Calu3 (cell line): Measurements from ENCODE around the genes CLK4 and RUFY1.

- PRO-cap, result no peak
Observed at GRCh38 chr5:178239716-178240069, 7.1 kb upstream of the PHYKPL start.

DNA sequence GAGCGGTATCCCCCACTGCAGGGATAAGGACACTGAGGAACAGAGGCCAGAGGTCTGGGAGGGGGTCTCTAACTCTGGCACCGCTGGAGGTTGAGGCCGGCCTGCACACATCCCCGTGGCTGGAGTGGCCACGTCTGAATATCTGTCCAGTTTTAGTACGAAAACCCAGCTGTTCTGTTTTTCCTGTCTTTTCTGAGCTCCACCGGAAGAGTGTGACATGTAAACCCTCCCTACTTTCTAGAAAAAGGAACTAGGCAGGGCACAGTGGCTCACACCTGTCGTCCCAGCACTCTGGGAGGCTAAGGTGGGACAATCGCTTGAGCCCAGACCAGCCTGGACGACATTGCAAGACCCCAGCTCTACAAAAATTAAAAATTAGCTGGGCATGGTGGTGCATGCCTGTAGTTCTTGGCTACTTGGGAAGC lies 8.1 kb upstream of the PHYKPL start:
- PRO-cap, result no peak

GRCh38 chr5:178467582-178468393 lies 122.4 kb downstream of the COL23A1 start:
- PRO-cap, result no peak

DNA sequence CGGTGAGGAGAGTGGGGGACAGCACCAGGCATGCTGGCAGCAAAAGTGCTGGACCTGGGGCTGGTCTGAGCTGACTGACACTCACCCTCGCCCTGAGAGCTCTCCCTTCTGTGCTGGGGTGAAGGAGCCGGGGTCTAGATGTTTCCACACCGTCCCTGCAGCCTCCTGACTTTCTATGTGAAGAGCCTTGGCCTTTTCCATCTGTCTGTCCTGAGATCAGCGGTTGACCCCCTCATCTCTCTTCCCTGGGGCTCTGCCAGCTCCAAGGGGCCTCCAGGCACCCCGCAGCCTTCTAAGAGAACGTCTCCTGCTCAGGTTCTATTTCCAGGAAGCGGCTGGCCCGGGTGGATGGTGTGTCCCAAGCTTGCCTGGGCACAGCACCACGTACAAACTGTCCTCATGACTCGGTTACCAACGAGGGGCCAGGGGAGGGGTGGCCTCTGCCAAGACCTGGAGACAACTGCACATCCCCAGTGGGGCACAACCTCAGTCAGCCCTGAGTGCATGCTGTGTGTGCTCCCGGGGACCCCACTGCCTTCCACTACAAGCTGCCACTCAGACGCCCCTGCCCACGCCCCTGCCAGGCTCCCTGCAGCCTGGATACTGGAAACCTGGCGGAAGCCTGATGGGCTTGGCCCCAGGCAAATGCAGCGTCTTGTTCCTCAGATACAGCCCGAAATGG lies 62.9 kb downstream of the COL23A1 start:
- PRO-cap, result no peak

- PRO-cap, result bidirectional peak, plus-strand start at chr5:178627280, minus-strand start at chr5:178627076
Observed at GRCh38 chr5:178626937-178627678, at the start of gene CLK4. Gene CLK4, minus strand, starts transcription at chr5:178627050.

DNA sequence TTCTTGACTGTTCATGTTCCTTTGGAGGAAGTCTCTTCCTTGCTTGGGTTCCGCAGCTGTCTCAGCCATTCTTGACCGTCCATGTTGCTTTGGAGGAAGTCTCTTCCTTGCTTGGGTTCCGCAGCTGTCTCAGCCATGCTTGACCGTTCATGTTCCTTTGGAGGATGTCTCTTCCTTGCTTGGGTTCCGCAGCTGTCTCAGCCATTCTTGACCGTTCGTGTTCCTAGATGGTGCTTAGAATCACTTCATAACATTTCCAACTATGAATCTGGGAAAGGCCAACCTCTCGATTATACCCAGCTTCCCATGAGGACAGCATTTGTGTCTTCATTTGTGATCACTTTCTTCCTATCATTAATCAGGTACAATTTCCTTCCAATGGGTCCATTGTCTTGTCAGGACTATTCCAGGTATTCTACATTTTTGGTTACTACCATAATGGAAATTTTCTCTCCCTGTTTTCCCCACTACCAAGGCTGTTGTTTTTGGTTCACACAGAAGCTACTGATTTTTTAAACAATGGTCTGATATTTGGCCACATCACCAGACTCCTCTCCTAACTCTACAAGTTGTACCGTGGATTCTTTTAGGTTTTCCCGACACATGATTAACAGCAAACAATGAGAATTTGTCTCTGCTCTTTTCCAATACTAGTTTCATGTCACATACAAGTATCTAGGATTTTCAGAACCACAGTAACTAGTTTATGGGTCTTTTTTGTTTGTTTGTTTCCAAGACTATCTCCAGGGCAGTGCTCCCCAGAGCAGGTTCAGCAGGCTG lies 115.1 kb downstream of the ZNF354C start:
- PRO-cap, result no peak

DNA sequence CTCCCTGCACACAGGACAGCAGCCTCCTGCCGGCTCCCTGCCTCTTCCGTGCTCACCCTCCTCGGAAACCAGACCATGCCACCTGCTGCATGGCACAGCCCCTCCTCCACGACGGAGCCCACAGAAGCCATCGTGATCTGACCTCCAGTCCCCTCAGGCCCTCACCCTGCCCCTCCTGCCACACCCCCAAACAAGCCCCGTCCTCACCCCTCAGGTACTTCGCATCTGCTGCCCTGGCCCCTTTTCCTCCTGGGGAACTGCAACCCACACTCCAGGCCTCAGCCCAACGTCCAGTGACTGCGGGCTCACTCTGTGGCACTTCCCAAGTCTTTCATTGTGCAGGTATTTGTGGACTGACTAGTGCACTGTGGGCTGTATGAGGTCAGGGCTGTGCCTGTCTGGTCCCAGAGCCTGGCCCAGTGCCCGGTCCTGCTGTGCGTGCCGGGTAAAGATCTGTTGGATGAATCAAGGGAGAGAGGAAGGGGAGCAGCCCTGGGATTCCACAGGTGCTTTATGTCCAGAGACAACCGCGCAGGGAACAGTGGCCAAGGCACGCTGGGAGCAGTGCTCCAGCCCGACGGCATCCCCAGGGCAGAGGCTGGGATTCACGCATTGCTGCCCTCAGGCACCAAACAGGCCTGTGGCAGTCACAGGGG lies 86.1 kb downstream of the ADAMTS2 start:
- PRO-cap, result no peak

DNA sequence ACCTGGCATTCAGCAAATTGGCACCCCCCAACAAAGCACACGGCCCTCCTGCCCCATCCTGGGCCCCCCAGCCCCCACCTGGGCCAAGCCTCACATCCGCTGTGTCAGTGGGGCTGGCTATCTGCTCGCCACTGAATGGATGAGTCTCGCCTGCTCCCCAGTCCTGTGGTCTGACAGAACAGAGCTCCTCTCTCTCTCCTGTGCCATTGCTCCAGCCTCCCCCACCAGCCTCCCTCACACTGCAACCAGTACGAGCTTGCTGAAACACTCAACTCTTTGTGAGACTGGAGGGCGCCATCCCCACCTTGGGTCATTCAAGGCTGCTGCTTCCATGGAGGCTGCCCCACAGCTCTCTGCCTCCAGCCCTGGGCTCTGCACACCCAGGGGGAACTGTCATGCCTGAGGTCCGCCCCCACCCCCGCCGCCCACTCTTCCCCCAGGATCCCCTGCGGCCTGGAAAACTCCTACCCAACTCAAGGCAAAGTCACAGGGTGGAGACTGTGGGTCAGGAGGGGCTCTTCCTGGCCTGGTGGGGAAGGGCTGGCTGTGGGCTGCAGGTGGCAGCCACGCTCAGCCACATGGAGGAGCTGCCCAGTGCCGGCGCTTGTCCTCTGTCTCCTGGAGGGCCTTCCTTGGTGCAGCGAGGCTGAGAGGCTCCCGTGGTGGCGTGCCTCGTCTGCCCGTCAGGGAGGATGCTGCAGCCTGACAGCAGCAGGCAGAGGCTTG lies 78.4 kb downstream of the ADAMTS2 start:
- PRO-cap, result no peak

GRCh38 chr5:179276421-179276794 lies 68.9 kb downstream of the ADAMTS2 start:
- PRO-cap, result no peak

GRCh38 chr5:179344604-179345145 lies 586 bp downstream of the ADAMTS2 start:
- PRO-cap, result no peak

- PRO-cap, result bidirectional peak, plus-strand start at chr5:179550189, minus-strand start at chr5:179550016; bidirectional peak, plus-strand start at chr5:179550453, minus-strand start at chr5:179550456; bidirectional peak, plus-strand start at chr5:179550561, minus-strand start at chr5:179550522
Observed at GRCh38 chr5:179550071-179550706, at the start of gene RUFY1. Gene RUFY1, plus strand, starts transcription at chr5:179550554.

- PRO-cap, result no peak
Observed at GRCh38 chr5:179610187-179611294, 12.9 kb downstream of the HNRNPH1 start.

DNA sequence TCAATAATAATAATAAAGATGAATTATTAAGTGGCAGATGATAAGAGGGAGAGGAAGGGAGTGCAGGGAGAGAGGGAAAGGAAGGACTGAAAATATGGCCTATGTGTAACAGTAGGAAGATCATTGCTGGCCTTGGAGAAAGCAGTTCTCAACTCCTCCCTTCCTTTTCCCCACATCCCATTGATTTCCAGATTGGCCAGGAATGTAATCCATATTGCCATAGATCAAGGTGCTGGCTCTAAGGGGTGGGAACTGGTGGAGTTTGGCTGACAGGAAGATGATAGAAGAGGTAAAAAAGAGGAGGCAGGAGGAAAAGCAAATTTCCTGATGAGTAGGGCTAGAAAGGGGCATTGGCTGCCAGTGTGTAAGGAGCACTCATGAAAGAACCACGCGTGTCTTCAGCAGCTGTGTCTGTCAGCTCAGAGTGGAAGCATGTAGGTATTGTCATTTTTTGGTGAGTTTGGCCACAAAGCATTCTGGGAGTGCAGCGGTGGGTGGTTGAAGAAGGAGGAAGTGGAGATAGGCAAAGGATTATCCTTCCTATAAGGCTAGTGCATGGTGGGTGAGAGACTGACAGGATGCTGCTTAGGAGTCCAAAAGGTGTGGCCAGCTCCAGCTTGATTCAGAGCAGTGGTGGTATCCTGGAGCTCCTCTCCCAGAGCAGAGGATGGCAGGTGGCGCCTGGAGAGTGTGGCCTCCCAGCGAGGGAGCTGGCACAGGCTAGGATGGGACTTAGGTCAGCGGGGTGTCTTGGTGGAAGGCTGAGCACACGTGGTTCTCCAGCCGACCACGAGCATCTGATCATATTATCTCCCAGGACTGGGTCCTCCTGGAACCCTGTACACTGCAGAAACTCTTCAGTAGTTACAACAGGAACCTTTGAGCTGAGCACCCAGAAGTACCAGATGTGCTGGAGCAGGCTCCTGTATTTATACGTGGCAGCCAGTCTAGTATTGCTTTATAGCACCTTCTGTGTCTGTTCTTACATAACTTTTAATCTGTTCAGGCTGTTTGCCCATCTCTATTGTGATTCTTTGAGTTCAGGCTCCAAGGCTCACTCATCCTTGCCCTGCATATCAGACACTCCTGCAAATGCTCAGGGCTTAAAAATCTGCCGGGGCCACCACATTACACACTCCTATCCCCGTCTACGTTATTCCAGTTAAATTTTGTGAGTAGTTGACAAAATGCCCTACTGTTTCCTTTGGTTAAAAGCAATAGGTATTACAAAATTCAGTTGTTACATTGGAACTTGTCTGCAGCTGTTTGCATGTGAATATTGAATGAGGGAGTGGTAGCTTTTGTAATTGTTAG lies 29.5 kb downstream of the MAML1 start:
- PRO-cap, result no peak

DNA sequence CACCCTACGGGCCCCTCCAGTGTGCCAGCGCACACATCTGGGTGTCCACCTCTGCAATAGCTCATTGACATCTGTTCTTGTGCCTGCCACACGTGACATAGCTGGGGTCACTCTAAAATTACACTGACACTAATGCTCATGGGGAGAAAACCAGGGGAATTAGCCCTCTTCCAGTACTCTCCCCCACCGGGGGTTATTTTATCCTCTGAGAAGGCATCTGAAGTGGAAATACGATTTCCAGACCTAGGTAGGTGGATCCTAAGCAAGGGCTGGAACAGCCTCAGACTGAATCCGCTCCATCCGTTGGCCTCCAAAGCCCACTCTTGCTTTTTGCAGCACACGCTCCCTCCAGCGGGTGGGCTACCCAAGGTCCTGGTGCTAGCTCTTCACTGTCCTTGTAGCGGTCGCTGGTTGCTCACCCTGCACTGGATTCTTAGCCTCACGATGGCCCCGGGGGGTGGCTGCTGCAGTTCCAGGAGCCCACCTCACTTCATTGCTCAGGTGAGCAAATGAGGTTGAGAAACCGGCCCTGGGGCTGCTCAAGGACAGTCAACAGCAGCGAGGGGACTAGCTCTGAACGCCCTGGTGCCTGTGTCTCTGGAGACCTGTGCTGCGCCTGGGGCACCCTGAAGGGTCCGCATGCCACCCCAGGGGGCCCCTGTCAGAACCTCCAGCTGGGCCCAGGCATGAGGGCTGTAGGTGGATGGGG lies 4.5 kb downstream of the MGAT4B start:
- PRO-cap, result no peak

GRCh38 chr5:179870056-179870731 lies 11.6 kb upstream of the MRNIP start:
- PRO-cap, result no peak

DNA sequence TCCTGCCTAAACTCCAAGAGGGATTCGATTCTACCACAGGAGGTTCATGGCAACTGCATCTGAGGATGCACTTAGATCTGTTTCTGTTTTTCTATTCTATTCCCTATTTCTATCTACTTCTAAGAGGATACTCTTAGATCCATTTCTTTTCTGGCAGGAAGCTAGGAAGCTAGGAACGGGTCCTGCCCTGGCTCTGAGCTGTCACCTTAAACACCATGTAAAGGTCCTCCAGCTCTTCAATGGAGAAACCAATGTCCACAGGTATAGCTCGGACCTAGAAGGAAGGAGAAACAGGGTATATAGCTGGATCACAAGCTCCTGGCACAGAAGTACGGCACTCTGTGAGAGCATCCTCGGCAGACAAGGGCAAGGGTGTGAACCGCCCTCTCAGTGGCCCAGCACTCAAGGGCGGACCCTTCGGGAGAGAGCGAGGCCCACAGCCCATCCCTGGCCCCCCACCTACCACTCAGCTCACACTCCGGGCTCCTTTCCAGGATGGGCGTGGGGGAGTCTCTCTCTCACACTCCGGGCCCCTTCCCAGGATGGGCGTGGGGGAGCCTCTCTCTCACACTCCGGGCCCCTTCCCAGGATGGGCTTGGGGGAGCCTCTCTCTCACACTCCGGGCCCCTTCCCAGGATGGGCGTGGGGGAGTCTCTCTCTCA lies 12.8 kb upstream of the MRNIP start:
- PRO-cap, result no peak

DNA sequence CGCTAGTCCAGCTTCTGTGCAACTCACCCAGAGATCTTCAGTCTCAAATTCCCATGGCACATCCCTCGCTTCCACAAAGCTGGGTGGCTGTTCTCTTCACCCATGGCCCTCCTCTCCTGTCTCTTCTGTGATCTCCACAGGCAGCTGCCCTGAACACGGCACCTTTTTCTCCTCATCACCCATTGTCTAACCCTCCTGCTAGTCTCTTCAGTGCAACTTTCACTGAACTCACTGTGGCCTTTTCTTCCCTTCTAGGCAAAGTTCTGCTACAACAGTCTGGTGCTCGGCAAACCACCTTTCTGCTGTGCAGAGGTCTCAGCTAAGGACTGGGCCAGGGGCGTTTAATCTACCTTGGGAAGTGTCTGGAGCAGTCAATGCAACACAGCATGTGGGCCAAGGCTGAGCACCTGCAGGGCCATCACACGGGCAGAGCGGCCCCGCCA lies 65.5 kb upstream of the TBC1D9B start:
- PRO-cap, result no peak

GRCh38 chr5:179991226-179991881 lies 80.2 kb downstream of the RNF130 start:
- PRO-cap, result no peak

DNA sequence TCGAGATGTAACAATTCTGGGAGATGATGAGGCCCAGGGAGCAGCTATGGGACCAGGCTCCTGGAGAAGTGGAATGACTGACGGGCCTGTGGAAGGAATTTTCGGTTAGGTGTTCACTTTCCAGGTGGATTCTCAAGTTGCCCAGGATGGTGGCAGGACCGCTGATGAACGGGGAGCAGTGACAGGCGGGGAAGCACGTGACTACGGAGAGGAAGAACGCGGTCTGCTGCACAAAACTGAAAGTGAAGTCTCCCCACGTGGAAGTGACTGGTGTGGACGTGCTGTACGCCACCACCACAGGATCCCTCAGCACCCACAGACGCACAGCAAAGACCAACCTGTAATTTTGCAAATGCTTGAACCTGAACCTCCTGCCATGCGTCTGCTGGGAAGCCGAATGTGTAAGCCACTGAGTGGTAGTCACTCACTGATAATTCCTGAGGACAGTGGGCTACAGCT lies 51.4 kb downstream of the RNF130 start:
- PRO-cap, result no peak

- PRO-cap, result no peak
Observed at GRCh38 chr5:180354058-180354530, 958 bp upstream of the GFPT2 start.